Epidermal melanocyte (primary cell): Measurements from ENCODE around the genes C20orf85, CTSZ and PRELID3B.

DNA sequence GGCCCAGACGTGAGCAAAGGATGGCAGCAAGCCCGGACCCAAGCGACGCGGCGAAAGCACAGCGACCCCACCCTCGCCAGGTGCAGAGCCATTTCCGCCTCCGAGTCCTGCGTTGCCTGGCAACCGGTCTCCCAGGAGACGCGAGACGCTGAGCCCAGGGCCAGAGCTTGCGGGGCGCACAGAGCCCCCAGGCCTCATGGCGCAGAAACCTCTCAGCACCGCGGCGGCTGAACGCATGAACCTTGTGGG lies at the start of gene C20orf85:
C20orf85 (plus strand) TSS at position 134 of the 249 bp plus-strand sequence.
- RRBS: 31% methylated on average over 10 of the region's 22 CpGs

- RRBS: no CpG with 5 or more reads among the region's 2 CpGs
These were observed 39.3 kb upstream of the ANKRD60 start for GRCh38 chr20:58267785-58268089.

DNA sequence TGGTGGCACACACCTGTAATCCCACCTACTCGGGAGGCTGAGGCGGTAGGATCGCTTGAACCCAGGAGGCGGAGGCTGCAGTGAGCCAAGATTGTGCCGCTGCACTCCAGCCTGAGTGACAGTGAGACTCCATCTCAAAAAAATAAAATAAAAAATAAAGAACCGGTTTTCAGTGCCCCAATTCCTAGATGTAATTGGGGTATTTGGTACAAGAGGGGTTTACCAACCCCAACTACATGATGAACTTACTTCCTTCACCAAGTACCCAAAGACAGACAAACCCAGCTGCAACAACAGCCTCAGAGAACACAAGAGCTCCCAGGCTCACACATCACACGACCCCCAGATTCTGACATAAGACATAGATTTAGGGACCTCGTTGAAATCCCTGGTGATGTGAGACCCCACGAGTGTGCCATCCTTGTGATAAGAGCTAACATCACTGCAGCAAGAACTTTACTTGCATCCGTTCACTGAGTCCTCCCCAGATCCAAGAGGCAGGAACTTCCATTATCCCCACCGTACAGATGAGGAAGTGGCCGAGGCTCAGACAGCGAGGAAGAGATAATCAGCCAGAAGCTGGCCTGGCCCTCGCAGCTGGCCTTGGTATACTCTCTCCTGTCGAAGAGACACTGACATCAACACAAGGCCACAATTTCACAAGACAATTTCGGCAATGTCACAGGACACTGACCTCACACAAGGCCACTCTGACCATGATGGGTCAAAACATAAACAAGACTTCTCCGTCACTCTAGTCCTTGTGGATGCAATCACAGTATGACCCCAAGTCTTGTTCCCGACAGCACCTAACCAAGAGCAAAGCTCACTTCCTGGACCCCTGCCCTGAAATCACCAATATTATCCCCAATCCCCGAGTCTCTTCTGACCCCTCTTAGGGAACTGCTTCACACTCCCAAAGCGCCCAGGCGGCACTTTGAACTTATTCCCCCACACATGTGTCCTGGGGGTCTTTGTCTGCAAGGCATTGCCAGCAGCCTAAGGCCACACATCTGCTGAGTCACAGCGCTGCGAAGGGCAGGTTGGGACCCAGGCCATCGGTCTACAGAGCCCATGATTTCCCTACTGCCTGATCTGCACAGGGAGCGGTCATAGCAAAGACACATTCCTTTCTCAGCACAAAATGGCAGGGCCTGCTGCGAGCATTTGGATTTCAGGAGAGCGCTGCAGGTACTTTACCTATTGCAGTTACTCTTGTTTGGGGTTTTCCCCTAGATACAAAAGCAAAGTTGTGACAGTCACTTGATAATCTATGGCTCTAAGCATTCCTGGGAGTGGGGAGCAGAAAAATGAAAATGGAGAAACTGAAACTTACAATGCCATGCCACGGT lies 14.9 kb upstream of the VAPB start:
- RRBS: no CpG with 5 or more reads among the region's 28 CpGs

GRCh38 chr20:58627351-58627987 lies 23.6 kb upstream of the STX16 start:
- RRBS: no CpG with 5 or more reads among the region's 11 CpGs

GRCh38 chr20:58634451-58635410 lies 16.4 kb upstream of the STX16 start:
- RRBS: no CpG with 5 or more reads among the region's 29 CpGs

DNA sequence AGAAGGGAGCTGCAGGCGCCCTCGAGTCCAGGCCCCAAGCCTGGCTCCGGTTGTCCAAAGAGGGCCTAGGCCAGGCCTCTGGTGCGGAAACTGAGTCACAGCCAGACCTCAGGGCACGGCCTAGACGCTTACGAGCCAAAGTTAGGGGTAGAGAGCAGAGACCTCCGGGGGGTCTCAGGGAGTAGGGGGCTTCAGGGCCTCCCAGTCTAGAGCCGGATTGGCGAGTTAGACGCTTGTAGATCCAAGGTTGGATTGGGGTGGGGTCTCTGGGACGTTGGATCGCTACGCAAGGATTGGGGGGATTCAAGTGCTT lies 324 bp downstream of the STX16 start:
- RRBS: 8% methylated on average over 3 of the region's 14 CpGs

GRCh38 chr20:58693012-58693812 lies 612 bp downstream of the NPEPL1 start:
- RRBS: 3% methylated on average over 32 of the region's 70 CpGs

DNA sequence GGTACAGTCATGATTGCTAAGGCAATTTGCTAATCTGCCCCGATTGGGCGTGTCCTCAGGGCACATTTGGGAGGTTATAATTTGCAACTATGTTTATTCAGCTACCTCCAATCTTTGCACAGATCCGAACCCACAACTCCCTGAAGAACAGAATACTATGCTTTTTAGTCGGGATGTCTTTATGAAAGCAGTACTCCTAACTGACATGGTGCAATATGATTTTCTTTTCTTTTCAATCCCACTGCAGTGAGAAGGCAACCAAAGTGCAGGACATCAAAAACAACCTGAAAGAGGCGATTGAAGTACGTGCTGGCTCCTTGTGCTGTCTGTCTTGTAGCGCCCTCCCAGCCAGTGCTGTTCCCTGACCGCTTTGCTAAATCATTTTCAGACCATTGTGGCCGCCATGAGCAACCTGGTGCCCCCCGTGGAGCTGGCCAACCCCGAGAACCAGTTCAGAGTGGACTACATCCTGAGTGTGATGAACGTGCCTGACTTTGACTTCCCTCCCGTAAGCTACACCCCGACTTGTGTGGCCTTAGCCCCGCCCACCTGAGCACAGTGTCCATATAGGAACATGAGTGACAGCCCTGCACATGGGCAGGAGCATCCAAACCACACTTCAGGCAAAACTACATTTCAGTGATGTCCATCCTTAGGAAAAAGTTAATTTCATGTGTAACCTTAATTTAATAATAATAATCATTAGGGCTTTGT lies 12.2 kb downstream of the GNAS start:
- RRBS: no CpG with 5 or more reads among the region's 15 CpGs

GRCh38 chr20:58910470-58911447 lies 19.5 kb downstream of the GNAS start:
- RRBS: no CpG with 5 or more reads among the region's 20 CpGs

DNA sequence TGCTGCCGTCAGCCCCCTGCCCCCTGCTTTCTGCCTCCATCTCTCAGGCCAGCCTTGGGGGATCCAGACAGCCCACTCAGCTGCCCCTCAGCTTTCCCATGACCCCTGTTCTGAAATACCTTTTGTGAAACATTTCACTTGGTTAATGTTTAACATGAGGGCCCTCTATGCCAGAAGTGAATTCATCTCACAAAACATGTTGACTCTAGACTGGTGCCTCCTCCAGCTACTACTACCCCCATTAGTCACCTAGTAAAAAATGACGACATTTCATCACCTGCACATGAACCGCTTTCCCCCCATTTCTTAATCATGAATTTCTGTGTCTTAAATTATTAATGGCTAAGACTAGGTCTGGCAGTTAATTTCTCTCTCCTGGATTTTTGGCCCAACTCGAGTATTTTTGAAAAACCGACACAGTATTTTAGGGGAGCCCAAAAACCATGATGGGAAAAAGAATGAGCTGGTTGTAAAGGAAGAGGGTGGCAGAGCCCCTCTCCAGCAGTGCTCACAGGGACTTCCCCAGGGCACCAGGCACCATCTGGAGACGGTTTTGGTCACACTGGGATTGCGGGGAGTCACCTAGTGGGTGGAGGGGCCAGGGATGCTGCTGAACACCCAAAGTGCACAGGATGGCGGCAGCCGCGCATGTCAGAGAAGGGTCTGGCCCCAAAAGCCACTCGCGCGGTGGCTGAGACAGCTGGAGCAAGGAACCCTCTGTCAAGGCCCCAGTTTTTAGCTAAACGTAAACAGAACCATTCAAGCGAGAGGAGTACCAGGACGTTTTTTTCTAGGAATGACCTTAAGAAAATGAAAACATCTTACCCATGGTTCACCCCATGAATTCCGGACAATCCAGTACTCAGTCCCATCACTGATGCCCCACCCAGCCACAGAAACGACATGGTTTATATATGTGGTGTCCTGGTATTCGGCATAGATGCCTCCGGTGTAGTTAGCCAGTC lies 11.0 kb downstream of the CTSZ start:
- RRBS: 93% methylated on average over 3 of the region's 20 CpGs

DNA sequence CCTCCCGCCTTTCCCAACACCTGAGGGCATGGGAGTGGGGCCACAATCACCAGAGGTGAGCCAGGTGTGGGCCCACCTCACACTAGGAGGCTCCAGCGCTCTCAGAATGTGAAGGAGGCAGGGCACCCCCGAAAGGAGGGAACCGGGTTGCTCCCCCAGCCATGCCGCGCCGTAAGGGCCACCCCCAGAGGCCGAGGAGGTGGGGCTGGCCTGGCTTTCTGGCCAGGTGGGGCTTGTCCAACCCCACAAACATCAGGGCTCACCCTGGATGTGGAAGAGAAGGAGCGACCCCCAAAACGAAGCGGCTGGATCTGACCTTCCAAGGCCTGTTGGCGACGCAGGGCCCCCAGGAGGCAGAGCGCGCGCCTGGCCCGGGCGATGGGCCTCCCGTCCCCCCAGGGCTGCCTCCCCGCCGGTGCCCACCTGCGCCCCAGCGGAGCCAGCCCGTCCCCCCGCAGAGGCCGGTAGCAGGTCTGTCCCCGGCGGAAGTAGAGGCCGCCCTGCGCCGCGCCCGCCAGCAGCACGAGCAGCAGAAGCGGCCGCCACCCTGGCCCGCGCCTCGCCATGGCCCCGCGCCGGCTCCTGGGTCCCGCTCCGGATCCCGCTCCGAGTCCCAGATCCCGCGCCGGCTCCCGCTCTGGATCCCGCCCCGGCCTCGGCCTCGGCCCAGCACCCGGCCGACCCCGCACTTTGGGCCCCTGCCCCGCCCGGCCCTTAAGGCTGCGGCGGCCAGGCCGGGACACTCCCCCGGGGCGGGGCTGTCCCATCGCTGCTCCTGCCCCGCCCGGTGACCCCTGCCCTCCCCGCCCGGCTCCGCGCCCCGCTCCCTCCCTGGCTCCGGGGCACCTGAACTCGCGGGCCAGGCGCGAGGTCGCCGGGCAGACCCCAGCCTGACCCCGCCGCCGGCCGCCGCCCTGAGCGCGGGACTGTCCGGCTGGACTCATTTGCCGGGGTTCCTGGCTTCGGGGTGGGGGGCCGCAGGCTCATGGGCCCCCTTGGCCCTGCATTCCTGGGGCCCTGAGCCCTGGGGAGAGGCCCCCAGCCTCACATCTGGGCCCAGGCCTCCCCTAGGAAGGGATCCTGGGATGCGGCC lies at the start of gene CTSZ:
CTSZ (minus strand) TSS at position 692 of the 1,093 bp plus-strand sequence.
- RRBS: 4% methylated on average over 35 of the region's 91 CpGs

DNA sequence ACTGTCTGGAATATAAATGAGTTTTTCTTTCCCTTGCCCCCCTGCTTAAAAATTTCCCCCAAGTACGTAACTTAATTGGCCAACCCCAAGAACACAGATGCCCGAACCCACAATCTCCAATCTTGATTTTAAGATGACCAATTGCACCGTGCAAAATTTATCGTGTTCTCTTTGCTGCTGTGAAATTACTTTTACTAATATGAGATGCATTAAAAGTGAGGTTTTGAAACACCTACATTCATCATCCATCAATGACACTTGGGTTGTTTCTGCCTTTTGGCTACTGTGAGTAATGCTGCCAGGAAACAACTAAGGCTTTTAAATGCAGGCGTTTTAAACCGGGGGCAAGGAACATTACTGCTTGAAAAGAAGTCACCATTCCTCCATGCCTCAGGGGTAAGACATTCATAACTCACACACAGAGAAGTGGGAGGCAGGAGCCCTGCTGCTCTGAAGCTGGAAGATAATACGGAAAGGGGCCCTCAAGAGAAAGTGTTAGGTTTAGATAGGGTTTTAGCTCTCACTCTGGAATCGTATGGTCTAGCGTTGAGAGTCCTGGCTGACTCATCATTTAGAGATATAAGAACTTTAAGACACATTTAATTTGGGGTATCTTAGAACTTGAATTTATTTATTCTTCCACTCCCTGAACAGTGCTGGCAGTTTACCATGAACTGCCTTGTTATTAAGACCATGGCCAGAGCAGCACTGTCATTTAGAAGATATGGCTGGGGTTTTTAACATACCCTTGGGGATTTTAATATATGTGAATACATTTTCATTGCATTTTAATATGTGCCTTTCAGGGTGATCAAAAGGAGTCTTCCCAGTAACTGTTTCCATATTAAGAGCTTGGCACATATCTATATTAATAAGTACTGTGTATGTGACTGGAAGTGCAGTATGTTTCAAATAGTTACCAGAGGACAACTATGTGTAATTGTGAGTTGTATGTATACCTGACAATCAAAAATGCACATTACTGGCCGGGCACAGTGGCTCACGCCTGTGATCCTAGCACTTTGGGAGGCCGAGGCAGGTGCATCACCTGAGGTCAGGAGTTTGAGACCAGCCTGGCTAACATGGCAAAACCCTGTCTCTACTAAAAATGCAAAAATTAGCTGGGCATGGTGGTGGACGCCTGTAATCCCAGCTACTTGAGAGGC lies 1.9 kb downstream of the TUBB1 start:
- RRBS: no CpG with 5 or more reads among the region's 13 CpGs

DNA sequence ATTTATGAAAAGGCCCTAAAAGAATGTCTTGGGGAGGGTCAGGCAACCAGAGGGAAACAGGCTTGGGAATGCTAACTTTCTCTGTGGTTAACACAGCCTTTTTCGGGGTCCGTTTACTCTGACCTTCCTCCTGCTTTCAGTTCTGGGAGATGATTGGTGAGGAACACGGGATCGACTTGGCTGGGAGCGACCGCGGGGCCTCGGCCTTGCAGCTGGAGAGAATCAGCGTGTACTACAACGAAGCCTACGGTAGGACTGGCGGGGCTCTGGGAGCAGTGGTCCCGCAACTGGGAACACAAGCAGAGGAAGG lies 3.4 kb downstream of the TUBB1 start:
- RRBS: no CpG with 5 or more reads among the region's 13 CpGs

DNA sequence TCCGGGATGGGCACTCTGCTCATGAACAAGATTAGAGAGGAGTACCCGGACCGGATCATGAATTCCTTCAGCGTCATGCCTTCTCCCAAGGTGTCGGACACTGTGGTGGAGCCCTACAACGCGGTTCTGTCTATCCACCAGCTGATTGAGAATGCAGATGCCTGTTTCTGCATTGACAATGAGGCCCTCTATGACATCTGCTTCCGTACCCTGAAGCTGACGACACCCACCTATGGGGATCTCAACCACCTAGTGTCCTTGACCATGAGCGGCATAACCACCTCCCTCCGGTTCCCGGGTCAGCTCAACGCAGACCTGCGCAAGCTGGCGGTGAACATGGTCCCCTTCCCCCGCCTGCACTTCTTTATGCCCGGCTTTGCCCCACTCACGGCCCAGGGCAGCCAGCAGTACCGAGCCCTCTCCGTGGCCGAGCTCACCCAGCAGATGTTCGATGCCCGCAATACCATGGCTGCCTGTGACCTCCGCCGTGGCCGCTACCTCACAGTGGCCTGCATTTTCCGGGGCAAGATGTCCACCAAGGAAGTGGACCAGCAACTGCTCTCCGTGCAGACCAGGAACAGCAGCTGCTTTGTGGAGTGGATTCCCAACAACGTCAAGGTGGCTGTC lies 4.7 kb downstream of the TUBB1 start:
- RRBS: 98% methylated on average over 2 of the region's 29 CpGs

DNA sequence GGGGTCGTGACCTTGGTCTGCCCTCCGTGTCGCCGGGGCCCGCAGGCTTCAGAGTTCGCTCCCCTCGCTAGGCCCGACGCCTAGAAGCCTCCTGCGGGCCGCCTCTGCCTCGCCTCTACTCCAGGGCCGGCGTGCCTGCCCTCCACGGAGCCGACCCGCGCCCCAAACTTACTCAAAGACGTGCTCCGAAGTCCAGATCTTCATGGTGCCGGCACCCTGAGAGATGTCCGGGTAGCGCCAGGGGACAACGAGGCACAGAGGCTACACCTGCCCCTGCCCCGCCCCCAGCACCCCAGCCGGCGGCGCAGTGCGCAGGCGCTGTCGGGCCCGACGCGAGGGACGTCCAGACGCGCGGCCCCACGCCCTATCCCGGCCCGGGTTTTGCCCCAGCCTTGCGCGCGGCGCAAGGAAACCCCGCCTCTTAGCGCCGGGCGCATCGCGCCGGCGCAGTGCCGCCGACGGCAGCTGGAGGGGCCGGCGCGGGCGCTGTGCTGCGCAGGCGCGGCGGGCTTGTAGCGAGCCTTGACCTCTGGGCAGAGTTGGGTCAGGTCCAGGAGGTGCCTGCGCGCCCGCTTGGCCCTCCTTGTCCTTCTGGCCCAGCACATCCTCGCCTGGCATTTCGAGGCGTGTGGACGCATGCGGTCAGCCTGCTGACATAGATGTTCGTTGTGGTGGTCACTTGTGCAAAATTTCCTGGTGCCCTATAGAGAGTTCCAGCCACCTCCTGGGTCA lies at the start of gene PRELID3B:
PRELID3B (minus strand) TSS at position 260 of the 732 bp plus-strand sequence.
- RRBS: 2% methylated on average over 39 of the region's 74 CpGs

DNA sequence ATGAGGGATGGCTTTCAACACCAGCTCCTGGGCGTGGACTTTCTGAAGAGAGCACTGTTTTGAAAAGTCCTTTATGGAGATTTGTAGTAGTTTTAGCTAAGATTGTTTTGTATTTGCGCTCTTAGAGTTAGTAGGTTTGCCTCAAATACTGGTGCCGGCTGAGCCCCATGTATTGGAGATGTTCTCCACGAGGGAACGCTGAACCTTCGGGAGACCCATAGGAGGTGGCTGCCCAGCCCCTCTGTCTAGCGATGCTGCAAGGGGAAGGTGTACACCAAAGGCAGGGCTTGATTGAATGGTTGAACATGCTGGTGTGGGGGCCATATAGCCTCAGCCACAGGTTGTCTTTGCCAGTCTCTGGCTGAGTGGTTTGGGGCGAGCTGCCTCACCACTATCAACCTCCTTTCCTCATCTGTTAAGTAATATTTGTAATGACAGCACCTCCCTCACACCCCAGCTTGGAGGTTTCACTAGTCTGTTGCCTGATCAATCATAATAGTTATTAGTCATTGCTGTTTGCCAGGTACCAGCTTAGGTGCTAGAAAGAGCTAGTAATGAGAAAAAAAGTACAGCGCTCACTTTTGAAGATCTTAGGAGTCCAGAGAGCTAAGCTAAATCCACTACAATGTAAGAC lies 11.9 kb upstream of the ZNF831 start:
- RRBS: no CpG with 5 or more reads among the region's 9 CpGs

GRCh38 chr20:59158118-59158560 lies 5.5 kb upstream of the ZNF831 start:
- RRBS: no CpG with 5 or more reads among the region's 11 CpGs

DNA sequence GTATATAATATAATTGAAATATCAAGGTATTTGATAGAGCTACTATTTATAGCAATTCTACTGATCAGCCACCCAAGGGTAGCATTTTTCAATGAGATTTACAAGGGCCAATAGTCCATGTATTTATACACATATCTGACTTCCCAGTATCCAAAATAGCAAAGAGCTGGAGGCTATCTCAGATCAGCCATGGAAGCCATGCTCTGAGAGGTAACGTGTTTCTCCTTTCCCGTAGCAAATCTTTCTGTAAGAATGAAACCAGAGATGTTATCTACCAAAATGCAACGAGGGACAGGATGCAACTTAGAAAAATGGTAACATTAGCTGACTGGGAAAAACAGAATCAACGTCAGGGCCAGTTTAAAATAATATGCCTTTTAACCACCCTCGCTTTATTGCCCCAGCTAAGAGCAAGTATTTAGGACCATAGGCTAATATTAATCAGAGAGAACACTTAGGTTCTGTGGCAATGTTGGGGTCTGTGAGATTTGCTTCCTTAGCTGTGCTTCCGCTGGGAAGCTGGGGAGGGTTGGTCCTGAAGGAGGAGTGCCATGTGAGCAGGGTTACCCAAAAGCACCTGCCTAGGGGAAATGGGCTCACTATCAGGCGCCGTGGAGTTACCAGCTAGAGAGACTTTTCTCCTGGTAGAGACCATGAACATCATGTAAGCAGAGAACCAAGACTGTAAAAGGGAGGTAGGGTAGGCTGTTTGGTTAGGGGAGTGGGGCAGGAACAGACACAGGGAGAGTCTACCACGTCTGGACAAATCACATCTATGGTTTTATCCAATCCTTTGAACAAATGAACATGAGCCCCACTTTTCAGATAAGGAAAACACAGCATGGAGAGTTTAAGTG lies 1.2 kb downstream of the ZNF831 start:
- RRBS: no CpG with 5 or more reads among the region's 9 CpGs

DNA sequence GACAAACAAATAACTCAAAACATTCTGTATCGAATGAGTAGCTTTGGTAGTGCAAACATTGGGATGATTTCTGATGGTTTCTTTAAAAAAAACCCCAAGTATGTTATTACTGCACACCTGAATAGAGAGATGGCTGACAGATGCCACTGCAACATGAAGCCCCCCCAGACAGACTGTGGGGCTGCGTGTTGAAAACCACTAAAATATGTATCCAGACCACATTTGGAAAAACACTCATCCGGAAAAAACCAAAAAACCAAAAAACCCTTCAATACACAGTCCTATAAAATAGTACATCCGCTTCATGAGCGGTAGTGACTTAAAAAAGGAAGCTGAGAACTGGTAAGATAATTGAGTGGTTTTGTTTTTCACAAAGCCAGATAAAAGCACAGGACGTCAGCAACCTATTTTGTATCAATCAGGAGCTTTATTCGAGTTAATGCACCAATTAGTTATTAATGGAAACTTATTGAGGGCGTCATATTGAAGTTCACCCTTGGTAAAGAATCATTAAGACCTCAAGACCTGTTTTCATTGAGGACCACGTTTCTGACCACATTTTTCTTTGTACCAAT lies 47.0 kb upstream of the EDN3 start:
- RRBS: no CpG with 5 or more reads among the region's 9 CpGs

DNA sequence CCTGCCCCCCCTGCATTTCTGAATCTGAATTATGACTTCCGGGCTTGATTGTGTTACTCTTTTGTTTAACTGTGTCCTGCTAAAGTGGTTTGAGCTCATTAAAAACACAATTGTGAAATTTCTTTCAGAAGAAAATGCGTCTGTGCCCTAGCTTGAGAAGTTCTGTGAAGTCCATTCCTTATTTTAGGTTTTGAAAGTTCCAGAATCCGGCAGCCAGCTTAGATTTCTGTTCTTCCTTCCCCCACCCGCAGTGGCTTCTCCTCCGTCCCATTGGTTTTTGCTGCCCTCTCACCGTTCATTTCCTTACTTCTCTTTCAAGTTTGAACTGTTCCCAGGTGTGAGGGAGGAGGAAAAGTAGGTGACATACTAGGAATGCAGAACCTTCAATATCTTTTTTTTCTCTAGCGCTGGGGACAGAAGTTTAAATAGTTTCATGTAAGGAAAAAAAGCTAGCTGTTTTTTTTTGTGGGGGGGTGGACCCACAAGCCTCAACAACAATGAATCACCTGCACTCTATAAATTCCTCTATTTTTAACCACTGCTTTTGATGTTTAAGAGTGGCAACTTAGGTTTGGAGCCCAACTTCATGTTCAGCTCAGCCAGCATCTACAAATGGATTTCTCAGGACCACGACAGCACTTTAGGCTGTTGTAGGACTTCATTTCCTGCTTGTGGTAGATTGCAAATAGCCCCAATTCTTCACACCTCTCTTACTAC lies 7.2 kb upstream of the EDN3 start:
- RRBS: 28% methylated on average over 1 of the region's 8 CpGs